ENCODE measurements around a stretch of chr4.

DNA sequence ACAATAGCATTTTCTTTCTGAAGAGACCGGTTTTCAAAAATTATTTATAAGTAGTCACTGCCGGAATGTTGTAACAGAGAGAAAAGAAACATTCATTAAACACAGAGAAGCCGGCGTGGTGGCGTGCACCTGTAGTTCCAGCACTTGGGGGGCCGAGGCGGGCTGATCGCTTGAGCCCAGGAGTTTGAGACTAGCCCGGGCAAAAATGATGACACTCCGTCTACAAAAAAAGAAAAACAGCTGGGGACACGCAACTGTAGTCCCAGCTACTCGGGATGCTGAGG lies 855 bp downstream of the ZCCHC4 start:
- PRO-cap, result no peak

- PRO-cap, result no peak
Observed at GRCh38 chr4:25652042-25652713, 3.5 kb upstream of the SLC34A2 start.

DNA sequence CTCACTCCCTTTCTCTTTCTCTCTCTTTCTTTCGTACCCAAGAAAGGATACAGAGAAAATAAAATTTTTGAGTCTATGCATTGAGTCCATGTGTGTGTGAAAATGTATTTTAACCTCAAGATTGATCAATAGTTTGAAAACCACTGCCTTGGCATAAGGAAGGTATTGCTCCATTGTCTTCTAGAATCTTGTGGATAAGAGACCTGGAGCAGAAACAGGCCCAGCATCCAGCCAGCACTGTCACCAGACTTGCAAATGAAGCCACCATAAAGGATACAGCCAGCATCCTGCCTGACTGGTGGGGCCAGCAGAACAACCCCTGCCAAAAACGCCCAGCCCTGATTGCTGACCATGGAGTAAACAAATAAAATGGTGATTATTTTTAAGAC lies 26.4 kb downstream of the SLC34A2 start:
- PRO-cap, result no peak

DNA sequence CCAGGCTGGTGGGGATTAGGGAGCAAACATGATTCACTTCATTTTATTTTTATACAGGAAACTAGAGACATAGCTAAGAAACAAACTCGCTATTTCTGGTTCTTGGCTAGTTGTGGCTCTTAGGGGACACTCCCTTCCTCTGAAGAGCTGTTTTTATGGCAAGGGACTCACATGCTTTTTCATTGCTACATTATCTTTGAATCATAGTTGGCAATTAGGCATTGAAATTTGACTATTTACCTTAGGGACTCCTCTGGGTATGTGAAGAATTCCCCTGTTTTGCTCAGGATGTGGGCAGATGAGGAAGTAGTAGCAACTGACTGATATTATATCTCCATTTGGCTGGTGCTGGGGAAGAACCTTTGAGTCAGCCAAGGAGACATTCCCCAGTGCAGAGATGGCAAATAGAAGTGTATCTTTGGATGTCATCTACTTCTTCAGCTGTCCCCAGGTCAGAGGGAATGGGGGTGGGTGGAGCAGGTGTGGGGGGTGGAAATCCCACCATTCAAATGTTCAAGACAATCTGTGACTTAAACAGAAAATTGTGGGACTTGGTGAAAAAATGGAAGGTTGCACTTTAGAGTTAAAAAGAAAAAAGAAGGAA lies 174.6 kb downstream of the SMIM20 start:
- PRO-cap, result no peak

DNA sequence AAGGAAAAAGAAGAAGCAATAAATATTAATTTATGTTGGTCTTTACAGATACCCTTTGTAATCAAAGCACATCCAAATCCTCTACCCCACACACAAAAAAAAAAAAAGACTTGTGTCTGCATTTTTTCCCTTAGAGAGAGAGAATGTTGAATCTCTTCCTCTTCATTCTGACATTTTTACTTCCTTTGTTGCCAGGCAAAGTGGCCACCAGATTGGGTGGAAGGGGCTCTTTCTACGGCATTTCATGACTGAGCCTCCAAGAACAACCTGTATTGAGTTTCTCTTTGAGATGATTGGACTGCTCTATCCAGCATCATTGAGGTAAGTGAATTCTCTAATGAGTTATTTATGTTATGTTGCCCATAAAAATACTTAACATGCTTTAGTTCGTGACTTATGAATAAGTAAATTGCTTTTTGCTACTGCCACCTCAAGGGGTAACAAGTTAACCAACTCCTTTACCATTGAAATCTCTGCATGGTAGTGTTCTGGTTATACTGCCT lies 157.5 kb upstream of the RBPJ start:
- PRO-cap, result no peak

DNA sequence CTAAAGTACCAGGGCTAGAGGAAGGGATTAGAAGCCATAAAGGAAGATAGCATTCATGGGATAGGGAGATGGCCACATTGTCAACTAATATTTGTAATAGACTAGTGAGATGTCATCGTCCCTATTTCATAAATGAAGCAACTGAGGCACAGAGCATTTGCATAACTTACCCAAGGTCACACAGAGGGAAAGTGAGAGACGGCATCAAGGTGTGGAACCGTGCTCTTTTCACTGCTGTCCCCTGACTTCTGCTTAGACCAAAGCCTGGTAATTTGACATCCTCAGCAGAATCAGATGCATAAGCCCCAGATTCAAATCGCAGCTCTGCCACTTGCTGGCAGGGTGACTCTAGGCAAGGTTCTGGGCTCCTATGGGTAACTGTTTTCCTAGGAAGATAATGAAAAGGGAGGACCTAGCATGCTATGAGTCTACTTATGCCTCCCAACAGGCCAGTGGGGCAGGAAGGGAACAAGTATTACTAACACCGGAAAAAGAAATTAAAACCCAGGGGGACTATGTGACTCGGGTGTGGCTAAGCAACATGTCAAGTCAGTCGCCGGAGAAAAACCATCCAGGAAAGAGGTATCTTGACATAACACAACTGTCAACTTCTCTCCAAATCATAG lies 45.7 kb upstream of the RBPJ start:
- PRO-cap, result no peak

DNA sequence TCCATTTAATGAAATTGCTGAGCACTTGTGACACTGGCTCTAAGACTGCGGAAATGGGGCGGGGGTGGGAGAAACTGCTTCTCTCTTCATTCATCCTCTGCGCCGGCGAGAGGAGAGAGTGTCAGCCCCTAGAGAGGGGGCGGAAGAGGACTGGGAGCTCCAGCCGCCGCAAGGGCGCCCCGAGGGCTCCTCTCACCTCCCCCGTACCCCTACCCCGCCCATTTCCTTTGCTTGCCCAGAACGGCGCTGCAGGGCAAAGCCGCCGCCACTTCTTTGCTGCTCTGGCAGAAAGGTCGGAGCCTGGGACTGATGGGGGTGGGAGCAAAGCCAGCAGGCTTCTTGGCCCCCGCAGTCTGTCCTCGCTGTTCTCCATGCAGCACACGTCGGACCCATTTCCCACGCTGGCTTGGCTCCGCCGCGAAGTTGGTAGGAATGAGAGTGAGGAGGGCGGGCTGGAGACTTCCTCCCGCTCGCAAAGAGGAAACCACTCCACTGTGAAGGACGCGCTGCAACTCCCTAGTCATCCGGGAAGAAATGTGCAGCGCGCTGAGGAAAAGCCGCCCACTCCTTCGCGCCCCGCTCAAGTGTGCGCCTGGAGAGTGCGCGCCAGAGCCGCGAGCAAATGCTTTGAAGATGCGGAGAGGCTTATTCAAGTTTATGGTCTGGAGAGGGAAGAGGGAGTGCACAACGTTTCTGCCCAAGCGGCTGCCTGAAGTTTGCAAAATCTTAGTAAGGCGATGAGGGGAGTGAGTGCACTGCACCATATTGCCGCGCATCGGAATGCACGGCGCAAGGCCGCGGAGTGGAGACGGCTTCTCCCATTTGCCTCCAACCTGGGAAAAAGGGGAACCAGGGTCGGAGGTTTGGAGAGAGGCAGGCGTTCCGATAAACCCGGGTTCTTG lies 2.8 kb upstream of the PCDH7 start:
- PRO-cap, result no peak

GRCh38 chr4:31248794-31248993 lies 528.5 kb downstream of the PCDH7 start:
- PRO-cap, result no peak

DNA sequence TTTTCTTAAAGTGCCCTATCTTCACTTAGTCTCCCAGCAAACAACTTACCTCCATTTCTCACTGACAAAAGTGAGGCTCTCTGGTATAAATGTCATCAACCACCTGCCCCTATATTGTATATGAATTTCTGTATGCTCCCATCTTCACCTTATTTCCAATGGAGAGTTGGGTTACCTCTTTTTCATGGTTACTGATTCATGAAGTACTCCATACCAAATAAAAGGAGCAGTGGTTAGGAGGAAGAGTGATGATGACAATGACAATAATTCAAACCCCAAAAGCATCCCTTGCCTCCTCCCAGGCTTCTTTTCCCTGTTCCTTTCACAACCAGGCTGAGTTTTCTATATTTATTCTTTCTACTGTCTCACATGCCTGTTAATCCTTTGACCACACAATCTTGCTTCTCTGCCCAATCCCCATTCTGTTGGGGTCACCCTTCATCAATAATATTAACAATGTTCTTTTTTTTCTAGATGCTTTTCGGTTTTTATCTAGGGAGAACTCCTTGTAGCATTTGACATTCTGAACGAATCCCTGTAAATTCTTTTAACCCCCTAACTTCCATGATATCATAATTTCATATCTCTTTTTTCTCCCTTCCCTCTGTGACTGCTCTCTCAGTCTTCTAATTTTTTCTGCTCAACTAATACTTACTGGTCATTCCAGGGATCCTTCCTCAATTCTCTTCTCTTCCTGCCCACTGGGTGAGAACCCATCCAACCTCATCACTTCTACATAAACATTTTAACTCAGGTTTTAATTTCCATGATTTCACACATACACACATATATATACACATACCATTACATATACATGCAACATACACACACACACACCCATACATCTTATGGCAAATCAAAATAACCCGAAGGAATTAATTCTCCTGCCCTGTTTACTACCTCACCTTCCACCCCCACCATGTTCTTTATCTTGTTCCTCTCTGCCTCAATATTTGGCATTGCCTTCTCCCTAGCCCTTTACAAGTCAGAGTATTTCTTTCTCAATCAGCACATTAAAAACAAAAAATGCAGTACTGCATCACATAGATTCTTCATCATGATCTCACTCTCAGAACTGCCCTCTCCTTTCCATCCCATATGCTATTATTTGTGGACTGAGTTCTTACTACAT lies 114.9 kb downstream of the ARAP2 start:
- PRO-cap, result no peak

DNA sequence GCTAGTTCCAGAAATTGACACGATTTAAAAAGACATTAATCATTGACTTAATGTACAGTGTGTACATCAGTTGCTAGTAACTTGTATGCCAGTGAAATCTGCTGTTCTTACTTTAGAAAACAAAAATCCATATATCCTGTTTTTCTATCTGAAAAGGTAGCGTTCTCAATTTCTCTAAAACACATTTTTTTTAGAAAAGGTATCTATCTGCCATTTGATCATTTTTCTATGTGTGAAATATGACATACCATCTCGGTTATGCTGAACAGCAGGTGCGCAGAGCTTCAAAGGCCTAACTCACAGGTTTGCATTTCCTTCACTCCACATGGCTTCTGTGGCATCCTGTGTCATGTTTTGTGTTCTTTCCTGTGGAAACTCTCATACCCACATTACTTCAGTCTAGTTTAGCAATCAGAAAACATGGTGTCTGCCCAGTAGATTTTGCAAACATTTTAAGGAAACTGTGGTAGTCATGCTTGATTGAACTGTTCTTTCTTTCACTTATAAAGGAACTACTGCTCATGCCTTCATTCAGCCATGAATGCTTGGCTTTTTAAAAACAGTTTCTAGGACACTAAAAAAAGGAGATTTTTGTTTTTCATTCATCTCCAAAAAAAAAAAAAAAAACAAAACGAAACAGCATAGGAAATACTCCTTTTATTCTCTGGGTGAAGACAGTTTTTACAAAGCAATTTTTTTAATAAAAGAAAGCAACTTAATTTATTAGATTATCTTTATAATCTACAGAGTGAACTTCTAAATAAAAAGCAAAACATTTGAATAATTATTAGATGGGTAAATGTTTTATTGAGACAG lies 11.3 kb upstream of the ARAP2 start:
- PRO-cap, result no peak

GRCh38 chr4:36278722-36279316 lies 2.6 kb upstream of the DTHD1 start:
- PRO-cap, result no peak

GRCh38 chr4:36979603-36980030 lies 264.9 kb upstream of the NWD2 start:
- PRO-cap, result no peak

DNA sequence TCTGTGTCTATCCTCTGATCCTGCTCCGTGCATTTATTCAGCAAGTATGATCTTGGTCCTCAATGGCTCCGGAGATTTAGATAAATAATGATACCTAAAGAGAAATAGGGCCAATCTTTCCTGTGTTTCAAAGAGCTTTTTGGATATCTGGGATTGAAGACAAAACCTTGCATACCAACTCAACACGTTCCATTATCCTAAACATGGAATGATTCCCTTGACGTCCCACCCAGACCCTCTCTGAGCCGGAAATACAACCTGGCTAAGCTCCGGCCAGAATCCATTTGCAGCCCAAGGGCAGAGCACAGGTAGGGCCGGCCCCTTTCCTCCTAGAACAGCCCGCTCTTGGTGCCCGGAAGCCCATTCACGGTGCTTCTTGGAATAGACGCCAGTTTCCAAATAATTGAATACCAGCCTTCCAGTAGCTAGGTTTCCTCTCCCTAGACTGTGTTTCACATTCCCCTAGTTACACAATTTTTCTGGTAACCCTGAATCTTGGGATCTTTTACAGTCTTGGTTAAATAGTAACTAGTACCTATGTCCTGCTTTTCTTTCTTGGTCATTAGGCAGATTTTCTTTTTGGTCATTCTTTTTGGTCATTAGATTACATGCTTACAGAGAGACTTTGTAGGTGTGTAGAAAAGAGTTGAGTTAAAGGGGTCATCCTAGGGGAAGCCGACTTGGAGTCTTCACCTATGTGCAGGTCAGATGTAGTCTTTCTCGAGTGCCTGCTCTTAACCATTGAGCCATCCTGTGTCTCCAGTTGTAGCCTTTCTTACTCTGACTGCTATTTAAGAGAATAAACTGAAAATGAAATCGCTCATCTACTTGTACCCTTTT lies 2.0 kb downstream of the C4orf19 start:
- PRO-cap, result no peak

DNA sequence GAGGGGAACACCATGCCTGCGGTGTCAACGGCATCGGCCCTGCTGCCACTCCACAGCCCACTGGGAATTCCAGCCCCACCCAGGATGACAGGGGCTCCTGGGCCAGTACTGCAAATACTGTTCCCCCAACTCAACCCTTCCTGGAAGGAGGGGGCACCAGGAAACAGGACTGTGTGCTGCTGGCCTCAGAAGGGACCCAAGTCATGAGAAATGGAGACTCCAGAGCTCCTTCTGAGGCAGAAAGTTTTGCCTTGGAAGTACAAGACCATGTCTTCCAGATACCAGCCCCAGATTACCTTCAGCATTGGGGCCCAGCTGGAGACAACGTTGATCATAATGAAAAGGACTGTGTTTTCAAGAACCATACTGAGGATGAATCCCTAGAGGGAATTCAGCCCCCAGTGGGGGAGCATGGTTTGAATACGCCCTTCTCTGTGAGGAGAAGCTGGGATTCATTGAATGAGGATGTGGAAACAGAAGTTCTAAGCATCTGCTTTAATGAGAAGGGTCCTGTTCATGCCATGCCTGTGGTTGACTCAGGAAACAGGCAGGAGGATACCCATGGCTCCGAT lies 95.8 kb downstream of the RELL1 start:
- PRO-cap, result no peak

DNA sequence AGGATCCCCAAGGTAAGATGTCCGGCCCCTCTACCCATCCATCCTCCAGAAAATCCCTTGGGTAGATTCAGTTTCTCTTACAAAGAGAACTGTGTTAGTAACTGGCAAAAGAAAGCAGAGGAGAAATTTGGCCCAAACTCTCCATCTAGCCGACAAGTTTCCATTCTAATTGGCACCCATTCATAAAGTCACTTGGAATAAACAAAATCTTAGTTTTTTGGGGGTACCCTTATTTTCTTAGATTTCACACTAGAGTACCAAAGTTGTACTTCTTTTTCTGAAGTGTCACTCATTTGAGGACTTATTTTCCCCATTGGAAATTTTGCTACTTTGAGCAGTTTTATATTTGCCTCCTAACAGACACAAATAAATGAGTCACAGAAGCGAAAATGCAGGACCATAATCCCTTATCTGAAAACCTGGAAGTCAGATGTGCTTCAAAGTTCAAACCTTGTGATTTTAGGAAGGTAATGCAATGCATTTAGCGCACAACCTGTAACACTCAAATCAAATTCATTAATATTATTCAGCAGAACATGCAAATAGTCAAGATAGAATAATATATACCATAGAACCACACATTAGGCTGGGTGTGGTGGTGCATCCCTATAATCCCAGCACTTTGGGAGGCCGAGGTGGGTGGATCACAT lies 7.0 kb downstream of the RELL1 start:
- PRO-cap, result no peak

DNA sequence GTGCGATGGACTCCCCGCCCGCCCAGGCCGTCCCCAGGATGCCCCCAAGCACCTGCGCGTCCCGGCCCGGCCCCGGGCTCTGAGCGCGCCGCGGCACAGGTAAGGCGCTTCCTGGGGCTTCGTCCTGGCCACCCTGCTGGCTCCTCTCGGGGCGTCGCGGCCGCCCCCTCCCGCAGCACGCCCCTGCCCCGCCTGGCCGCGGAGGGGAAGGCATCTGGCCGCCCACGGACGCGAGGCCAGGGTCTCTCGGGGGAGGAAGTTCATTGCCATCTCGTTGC lies 305 bp downstream of the TBC1D1 start:
- PRO-cap, result bidirectional peak, plus-strand start at position 231 of the sequence, minus-strand start at position 148 of the sequence

- PRO-cap, result no peak
Observed at GRCh38 chr4:37977745-37978186, 17.6 kb downstream of the PTTG2 start.

GRCh38 chr4:37978187-37978564 lies 18.0 kb downstream of the PTTG2 start:
- PRO-cap, result no peak

DNA sequence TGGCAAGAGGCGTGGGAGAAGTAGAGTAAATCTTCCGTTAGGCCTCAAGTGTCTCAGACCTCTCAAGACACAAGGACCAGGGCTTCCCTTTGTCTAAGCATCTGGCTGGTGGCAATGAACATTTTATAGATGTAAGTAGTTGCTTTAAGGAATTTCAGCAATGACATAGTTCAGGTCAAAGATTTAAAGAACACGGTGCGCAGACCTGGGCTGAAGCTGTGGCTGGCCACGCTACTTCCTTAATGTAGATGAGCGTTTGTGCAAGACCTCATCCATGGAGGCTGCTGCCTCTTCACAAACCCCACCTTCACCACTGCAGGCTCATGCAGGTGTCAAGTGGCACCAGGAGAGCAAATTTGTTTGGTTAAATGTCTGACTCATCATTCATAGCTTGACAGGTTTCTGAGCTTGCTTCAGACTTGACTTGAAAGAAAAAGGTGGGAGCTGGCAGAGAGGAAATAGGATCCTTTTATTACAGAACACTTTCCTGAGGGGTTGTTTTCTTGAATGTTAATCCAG lies 315.0 kb downstream of the PTTG2 start:
- PRO-cap, result no peak

DNA sequence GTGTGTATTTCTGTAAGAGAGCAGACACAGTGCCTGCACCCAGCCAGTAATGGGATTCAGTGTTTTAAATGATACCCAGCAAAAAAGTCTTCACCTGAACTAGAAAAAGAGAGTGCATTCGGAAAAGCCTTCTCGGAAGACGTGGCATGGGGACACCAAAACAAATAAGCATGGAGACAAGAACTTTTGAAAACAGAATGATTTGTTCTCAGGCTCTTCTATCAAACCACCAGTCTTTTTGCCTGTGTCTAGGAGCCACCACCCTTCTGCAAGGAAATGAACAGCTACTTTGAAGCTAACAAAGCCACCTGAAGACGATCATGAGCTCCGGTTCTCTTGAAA lies 335.1 kb upstream of the KLF3 start:
- PRO-cap, result no peak